ENCODE data around the gene CBLB.

DNA sequence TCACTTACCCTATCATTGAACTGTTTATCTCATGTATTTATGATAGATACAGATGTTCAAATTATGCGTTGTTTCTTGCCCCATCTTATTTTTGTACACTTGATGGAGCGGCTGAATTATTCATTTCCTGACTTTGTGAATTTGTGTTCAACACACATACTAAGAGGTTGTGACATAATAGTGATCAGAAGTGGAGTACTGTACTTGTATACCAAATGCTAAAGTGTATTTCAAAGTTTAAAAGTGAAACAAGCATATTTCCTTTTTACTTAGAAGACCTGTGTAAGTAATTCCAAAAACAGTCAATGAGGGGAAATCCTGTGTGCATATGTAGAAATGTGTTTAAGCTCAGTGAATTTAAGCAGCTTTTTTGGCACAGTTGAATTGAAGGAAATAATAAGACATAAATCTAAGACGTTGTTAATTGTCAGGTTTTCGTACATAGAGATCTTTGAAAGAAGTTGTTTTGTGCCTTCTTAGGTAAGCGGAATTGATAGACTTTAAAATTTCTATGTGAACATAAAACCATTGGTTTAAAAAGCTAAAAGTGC is 1.8 kb downstream of the NFKBIZ start:
- PRO-cap, result bidirectional peak, plus-strand start at position 368 of the sequence, minus-strand start at position 307 of the sequence

- PRO-cap, result no peak
These were observed 3.7 kb downstream of the NFKBIZ start for GRCh38 chr3:101853020-101853483.

DNA sequence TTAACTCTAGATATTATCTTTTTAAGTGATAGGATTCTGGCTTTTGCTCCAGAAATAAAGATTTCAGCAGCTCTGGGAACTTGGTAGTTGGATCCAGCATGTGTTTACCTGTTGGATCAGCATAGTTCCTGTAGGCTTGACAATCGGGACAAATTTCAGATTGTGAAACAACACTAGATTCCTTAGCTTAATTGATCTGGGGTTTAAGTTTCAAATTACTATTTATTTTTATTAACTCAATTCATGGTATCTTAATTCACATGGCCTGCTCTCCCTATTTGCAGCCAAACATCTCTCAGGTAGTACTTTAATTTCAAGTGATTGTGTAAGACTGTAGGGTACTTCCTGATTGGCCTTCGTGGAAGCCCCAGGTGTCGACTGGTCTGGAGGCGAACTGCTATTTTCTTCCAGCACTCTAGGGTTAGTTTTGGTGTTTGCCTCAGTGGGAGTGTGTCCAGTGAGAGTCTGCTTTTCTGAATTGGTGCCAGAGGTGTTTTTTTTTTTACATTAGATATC is 16.7 kb downstream of the NFKBIZ start:
- PRO-cap, result no peak

- PRO-cap, result no peak
These were observed 238.9 kb downstream of the ZPLD1 start for GRCh38 chr3:102673675-102674179.

GRCh38 chr3:104572801-104573269 is 793.9 kb upstream of the ALCAM start:
- PRO-cap, result no peak

DNA sequence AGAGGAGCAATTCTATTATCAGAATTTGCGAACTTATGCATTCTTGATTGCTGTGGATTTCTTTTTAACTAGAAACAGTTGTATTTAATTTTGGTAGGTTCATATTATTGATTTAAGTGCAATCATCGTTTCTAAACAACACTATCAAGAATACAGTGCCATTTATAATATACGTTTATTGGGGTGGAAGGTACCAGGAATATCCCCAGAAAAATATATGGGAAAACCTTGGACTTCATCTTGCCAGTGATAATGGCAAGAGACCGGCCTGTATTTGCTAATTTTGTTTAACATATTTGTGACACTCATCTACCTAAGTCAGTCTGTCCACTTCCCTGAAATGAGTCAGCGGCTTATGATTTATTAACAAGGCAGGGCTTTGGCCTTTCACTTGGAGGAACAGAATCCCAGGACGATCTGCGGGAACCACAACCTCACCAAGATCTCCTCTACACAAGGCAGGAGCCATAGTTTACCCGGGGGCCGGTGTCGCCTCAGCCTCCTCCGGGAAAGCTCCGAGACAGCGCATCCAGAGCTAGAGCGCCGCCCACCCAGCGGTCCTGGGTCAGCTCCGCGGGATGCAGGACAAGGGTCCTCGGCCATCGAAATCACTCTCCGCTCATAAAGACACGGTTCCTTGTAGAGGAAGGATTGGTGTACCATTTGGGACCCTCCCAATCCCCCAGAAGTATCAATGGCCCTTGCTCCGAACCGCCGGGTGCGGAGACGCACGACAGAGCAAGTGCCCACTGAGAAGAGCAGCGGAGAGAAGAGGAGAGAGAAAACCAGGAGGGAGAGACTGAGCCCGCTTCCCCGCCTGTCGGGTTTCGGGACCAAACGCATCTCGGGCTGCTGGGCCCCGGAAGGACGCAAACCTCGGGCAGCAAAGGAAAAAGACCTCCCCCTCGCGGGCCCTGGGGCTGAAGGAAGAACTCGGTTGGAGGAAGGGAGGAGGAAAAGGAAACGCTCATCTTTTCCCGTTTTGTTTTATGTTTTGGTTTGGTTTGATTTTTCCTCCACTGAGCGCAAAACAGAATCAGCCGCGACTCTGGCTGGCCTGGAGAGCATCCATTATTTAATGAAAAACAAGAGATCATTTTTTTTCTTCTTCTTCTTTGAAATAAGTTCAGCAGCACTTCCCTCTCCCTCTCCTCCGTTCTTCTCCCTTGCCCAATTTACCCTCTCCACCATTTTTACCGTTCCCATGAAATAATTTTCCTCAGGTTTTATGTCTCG is 13.1 kb upstream of the ALCAM start:
- PRO-cap, result unidirectional peak, plus-strand start at position 402 of the sequence; bidirectional peak, plus-strand start at position 842 of the sequence, minus-strand start at position 846 of the sequence

- PRO-cap, result bidirectional peak, plus-strand start at chr3:105368606, minus-strand start at chr3:105368446; bidirectional peak, plus-strand start at chr3:105368810, minus-strand start at chr3:105368766; bidirectional peak, plus-strand start at chr3:105368961, minus-strand start at chr3:105368898; bidirectional peak, plus-strand start at chr3:105369563, minus-strand start at chr3:105369427
These were observed 2.1 kb downstream of the ALCAM start for GRCh38 chr3:105368520-105369492.

- PRO-cap, result bidirectional peak, plus-strand start at chr3:105869184, minus-strand start at chr3:105868984
These were observed at the start of gene CBLB for GRCh38 chr3:105868673-105869337. Gene CBLB, minus strand, starts transcription at chr3:105869012.

- PRO-cap, result no peak
These were observed 93.7 kb upstream of the CBLB start for GRCh38 chr3:105962466-105962880.

- PRO-cap, result no peak
These were observed 448.4 kb upstream of the CBLB start for GRCh38 chr3:106317272-106317643.

DNA sequence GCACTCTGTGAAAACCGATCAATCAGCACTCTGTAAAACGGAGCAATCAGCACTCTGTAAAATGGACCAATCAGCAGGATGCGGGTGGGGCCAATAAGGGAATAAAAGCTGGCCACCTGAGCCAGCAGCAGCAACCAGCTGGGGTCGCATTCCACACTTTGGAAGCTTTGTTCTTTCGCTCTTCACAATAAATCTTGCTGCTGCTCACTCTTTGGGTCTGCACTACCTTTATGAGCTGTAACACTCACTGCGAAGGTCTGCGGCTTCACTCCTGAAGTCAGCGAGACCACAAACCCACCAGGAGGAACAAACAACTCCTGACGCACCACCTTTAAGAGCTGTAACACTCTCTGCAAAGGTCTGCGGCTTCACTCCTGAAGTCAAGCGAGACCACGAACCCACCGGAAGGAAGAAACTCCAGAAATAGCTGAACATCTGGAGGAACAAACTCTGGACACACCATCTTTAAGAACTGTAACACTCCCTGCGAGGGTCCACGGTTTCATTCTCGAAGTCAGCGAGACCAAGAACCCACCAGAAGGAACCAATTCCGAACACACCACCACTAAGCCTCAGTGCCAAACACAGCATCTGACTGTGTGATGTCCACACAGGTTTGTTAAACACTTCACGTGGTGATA is 378.1 kb upstream of the CCDC54 start:
- PRO-cap, result no peak

- PRO-cap, result bidirectional peak, plus-strand start at chr3:107240712, minus-strand start at chr3:107240666; unidirectional peak, plus-strand start at chr3:107240980
These were observed 136.7 kb upstream of the CCDC54 start for GRCh38 chr3:107240301-107241196.

GRCh38 chr3:107263196-107263969 is 113.9 kb upstream of the CCDC54 start:
- PRO-cap, result no peak

DNA sequence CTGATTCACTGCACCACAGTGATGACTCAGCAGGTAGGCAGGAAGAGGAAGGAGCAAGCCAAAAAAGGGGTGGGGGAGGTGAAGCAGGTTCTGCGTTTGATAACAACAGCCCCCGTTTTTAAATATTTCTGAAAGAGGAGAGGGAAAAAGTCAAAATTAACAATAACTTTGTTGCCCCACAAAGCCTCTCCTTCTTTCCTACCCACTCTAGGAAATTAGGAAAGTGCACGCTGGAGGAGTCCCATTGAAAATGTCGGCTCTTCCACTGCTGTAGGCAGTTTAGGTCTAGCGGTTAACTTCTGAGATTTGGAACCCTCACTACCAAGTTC is 9.8 kb upstream of the CCDC54 start:
- PRO-cap, result no peak

DNA sequence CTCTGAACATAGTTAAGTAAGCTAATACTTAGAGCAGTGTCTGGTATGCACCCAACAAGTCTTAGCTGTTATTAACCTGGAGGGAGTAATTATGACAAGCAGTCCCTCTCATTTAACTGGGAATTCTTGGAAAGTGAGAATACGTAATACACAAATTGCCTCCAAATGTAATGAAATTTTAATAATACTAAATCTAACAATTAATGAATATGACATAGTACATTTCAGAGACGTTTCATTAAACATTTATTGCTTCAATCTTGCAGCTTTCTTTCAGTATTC is 2.6 kb upstream of the CCDC54 start:
- PRO-cap, result no peak

- PRO-cap, result unidirectional peak, plus-strand start at chr3:107429562
These were observed 52.1 kb downstream of the CCDC54 start for GRCh38 chr3:107429328-107429659.

DNA sequence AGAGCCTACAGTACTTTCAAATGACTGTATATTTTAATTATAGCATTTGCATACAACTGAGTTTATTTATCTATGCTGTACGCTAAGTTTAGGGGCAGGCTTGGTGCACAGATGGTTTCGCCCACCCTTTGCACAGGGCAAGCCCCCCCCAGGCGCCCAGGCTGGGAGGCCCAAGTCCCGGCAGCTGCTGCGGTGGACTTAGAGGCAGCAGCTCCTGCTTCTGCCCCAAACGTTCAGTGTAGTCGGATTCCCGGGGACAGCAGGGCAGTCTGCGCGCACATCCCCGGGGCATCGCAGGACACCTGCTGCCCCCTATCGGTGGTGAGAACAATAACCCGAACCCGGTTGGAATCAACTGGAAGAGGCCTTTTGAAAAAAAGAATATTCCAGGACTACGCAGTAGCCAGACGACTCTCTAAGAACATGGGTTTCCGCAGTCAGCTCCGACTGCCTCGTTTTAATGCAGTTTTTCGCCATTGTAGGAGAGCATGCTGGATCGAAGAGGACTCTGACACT is 52.6 kb downstream of the CCDC54 start:
- PRO-cap, result bidirectional peak, plus-strand start at position 397 of the sequence, minus-strand start at position 238 of the sequence

- PRO-cap, result bidirectional peak, plus-strand start at chr3:107523753, minus-strand start at chr3:107523644; bidirectional peak, plus-strand start at chr3:107524001, minus-strand start at chr3:107523920
These were observed 993 bp downstream of the BBX start for GRCh38 chr3:107523432-107524478.

DNA sequence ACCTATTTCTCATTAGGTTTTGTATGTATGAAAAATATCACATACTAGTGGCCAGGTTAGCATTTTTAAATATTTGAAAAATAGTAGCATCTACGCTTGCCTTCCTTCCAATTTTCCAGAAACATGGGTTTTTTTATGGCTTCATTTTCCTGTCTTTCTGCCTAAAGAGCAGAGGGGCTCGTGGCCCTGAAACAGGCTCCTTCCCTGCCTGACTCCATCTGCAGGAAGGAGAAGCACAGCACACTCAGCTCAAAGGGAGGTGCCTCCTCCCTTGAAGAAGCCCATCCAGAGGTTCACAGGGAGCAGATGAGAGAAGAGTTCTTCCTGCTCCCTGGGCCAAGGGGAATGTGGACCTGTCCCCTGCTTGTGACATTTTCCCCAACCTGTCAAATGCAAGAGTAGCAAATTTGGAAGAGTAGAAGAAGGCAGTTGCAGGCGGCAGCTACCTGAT is 55.7 kb downstream of the BBX start:
- PRO-cap, result no peak

DNA sequence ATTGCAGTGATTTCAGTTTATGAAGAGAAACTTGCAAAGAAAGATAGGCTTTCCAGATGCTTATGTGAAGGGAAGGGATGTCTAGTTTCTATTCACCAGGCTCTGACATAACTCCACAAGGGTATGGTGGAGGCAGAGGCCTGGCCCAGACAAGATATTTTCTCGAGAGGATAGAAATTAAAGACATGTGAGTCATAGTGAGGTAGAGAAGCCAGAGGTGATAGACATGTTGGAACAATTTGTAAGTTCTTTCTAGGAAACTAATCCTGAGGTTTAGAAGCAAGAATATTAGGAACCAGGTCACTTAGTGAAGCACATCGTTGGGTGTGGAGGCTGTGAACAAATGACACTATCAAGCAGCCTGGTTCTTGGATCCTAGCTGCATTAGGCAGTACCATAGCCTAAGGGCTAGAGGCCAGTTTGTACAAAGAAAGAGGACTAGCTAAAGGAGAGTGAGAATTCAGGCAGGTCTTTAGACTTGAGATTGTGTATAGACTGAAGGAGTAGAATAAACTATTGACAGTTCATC is 177.0 kb downstream of the BBX start:
- PRO-cap, result no peak

All from bile duct (tissue), 1 donor.